ENCODE results near the genes CLUL1 and METTL4.

DNA sequence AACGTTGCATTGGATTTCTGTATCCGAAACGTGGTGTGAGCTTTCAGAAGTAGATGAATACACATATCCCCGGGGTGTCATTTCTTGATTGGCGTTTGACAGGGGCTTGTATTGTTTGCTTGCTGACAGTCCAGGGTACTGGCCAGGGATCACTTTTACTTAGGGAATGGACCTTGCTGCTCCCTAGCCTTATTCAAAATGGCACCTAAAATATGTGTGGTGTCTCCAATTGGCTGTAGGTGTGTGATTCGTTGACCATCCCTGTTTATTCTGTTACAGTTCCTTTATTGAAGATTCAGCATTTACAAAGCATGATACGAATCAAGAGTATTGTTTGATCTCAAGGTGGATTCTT lies 901 bp downstream of the USP14 start:
- PRO-cap, result no peak

GRCh38 chr18:217911-218746 lies 49.7 kb downstream of the THOC1 start:
- PRO-cap, result no peak

- PRO-cap, result no peak
Observed at GRCh38 chr18:479569-480827, 20.5 kb downstream of the COLEC12 start.

DNA sequence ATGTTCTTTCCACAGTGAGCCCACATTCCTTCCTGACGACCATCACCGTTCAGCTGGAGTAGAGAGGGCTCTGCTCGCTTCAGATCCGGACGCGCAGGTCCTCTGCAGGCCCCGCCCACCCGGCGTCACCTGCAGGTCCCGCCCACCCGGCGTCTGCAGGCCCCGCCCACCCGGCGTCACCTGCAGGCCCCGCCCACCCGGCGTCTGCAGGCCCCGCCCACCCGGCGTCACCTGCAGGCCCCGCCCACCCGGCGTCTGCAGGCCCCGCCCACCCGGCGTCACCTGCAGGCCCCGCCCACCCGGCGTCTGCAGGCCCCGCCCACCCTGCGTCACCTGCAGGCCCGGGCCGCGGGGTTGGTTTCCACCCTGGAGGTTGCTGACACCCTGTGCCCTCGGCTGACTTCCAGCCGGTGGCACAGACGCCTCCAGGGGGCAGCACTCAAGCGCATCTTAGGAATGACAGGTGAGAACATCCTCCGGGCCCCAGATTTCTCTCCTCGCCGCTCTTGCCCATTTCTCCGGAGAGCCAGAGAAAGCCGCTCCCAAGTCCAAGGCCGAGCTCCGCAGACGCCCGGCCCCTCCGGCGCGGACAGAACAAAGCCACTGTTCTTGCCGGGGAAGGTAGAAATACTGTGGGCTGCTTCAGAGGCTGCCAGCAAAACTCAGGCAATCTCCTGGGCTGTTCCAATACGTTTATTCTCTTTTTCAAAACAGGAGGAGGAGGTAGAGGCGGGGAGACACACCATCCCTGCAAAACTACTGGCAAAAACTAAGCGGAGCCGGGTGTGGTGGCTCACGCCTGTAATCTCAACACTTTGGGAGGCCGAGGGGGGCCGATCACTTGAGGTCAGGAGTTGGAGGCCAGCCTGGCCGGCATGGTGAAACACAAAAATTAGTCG lies at the start of gene CLUL1:
CLUL1 (plus strand) TSS at position 322 of the 899 bp plus-strand sequence.
- PRO-cap, result unidirectional peak, minus-strand start at position 99 of the sequence; unidirectional peak, plus-strand start at position 529 of the sequence

- PRO-cap, result no peak
Observed at GRCh38 chr18:675472-676640, 18.4 kb downstream of the TYMS start.

- PRO-cap, result no peak
Observed at GRCh38 chr18:797956-798523, 14.0 kb downstream of the YES1 start.

- PRO-cap, result no peak
Observed at GRCh38 chr18:810139-811179, 1.6 kb downstream of the YES1 start.

GRCh38 chr18:812117-812182 lies 92 bp downstream of the YES1 start:
- PRO-cap, result no peak

- PRO-cap, result no peak
Observed at GRCh38 chr18:2087949-2088272, 483.4 kb downstream of the METTL4 start.

DNA sequence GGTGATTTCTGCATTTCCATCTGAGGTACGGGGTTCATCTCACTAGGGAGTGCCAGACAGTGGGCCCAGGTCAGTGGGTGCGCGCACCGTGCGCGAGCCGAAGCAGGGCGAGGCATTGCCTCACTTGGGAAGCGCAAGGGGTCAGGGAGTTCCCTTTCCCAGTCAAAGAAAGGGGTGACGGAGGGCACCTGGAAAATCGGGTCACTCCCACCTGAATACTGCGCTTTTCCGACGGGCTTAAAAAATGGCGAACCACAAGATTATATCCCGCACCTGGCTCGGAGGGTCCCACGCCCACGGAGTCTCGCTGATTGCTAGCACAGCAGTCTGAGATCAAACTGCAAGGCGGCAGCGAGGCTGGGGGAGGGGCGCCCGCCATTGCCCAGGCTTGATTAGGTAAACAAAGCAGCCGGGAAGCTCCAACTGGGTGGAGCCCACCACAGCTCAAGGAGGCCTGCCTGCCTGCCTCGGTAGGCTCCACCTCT lies 324.0 kb downstream of the METTL4 start:
- PRO-cap, result unidirectional peak, minus-strand start at position 394 of the sequence

DNA sequence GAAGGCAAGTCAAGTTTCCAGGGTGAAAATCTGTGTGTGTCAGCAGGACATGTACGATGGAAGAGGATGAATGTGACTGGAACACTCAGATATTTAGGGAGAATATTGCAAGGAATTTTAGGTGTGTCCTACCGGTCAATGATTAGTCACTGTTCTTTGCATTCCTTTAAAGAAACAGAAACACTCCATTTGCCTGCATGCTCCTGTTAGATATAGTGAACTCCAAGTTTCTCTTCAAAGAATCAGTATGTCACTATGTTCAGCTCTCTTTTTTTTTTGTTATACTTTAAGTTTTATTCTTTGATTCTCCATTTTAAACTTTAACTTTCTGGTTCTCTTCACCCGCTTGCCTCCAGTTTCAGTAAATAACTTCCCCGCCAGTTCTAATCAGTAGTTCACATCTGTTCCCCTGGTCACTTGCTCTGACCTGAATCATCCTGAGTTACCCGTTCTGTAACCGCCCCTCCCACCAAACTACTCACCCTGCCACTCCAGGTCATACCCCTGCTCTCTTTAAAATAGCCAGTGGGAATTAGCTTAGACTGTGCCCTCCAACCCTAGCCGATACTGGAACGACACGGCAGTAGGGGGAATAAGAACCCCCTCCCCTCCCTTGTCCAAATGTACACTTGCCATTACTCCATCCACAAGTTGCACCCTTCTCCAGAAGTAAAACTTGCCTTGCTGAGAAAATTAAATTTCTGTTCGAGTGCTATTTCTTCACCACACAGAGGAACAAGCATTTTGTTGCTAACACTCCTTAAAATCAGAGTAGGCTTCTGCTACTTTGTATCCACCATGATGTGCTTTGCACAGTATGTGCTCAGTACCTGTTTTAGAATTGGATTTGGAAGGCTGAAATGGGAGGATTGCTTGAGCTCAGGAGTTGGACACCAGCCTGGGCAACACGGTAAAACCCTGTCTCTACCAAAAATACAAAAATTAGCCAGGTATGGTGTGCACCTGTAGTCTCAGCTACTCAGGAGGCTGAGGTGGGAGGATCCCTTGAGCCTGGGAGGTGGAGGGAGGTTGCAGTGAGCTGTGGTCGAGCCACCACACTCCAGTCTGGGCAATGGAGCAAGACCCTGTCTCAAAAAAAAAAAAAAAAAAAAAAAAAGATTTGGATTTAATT lies 268.3 kb downstream of the METTL4 start:
- PRO-cap, result no peak

DNA sequence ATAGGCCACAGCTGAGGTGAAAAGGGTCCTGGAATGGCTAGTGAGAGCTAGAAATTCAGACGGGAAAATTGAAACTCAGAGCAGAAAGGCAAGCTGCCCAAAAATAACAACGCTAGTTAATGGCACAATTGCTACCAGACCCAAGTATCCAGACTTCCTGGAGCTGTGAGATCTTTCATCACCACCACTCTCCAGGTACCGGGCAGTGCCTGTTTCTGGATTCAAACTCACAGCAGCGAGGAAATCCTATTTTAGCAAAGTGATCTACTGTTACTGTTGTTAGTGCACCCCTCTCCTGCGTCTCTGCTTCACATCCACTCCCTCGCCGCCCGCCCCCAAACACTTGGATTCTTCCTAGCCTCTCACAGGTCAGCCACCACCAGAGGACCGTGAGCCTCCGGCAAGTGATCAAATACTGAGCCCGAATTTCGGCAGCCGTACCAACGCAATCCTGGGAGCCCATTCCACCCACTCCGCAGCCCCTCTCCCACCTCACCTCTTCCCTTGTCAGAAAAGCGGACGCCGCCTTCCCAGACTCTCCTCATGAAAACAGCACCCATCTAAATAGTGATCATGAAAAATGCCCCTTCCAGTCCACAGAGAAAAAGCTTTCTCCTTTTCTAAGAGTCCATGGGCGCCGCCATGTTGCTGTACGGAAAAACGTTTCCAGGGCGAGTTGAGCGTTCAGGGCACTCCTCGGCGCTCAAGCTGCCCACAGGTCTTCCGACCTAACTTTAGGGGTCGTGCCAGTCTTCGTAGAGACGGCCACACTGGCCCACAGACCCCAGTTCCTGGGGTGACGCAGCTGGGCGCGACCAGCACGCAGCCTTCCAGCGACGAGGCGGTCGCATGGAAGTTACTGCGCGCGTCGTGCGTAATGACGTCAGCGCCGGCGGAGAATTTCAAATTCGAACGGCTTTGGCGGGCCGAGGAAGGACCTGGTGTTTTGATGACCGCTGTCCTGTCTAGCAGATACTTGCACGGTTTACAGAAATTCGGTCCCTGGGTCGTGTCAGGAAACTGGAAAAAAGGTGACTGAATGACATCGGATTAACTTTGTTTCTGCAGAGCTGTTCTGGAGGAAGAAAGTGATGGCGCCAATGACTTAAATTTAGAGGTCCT lies at the start of gene METTL4:
METTL4 (minus strand) TSS at position 853 of the 1,122 bp plus-strand sequence.
- PRO-cap, result bidirectional peak, plus-strand start at position 411 of the sequence, minus-strand start at position 343 of the sequence; bidirectional peak, plus-strand start at position 911 of the sequence, minus-strand start at position 851 of the sequence

- PRO-cap, result no peak
Observed at GRCh38 chr18:2637395-2637806, 18.1 kb upstream of the SMCHD1 start.

DNA sequence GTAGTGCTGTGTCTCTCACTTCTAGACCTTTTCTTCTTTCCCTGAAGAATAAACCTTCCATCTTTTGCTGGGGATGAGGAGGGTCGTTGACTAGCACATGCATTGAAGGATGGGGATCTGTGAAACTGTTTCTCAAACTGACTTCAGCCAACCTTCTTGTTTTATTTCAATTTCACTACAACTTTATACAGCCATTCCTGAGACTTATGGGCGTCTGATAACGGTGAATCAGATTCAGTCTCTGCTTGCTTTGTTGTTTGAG lies 65.3 kb downstream of the SMCHD1 start:
- PRO-cap, result no peak

DNA sequence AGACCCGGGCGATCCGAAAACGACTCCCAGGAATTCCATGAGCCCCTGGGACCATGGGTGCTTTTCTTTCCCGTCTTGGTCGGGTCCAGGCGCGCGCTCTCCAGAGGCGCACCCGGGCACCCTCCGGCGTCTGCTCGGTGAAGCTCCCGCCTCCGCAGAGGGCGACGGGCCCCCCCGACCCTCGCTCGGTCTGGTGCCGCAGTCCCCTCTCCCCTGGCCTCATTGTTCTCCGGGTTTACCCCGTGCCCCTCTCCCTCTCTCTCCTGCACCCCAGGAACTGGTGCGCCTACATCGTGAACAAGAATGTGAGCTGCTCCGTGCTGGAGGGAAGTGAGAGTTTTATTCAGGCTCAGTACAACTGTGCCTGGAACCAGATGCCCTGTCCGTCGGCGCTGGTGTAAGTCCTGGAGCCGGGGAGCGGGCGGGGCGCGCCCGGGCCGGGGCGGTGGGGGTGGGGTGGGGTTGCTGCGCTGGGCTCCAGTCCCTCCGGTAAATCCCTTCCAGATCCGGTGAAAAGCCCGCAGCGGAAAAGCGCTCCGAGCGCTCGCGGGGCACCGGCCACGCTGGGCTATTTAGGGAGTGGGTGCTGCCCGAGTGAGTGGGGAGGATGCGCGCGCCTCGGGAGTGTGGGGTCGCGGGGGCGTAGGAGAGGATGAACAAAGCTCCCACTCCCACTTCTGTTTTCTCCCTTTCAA lies 876 bp downstream of the EMILIN2 start:
- PRO-cap, result no peak

DNA sequence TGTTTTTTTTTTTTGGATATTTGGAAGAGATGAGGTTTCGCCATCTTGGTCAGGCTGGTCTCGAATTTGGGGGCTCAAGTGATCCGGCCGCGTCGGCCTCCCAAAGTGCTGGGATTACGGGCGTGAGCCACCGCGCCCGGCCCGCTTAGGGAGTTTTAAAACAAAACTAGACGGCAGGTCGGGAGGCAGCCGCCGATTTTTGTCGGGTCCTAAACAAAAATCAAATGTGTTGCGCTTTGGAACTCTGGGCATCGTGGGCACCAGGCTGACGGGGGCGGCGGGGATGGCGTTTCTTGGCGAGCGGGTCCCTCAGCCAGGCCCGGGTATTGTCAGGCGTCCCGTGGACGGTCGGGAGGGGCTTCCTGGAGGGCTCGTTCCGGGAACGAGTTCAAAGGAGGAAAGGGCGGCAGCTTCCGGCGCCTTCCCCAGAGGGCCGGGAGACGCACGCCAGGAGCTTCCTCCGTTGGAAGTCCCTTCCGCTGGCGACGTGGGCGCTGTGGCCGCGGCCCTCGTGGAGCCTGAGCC lies 59.0 kb downstream of the EMILIN2 start:
- PRO-cap, result bidirectional peak, plus-strand start at position 428 of the sequence, minus-strand start at position 285 of the sequence

- PRO-cap, result bidirectional peak, plus-strand start at chr18:2907061, minus-strand start at chr18:2907067
Observed at GRCh38 chr18:2906307-2907449, 59.9 kb downstream of the EMILIN2 start.

DNA sequence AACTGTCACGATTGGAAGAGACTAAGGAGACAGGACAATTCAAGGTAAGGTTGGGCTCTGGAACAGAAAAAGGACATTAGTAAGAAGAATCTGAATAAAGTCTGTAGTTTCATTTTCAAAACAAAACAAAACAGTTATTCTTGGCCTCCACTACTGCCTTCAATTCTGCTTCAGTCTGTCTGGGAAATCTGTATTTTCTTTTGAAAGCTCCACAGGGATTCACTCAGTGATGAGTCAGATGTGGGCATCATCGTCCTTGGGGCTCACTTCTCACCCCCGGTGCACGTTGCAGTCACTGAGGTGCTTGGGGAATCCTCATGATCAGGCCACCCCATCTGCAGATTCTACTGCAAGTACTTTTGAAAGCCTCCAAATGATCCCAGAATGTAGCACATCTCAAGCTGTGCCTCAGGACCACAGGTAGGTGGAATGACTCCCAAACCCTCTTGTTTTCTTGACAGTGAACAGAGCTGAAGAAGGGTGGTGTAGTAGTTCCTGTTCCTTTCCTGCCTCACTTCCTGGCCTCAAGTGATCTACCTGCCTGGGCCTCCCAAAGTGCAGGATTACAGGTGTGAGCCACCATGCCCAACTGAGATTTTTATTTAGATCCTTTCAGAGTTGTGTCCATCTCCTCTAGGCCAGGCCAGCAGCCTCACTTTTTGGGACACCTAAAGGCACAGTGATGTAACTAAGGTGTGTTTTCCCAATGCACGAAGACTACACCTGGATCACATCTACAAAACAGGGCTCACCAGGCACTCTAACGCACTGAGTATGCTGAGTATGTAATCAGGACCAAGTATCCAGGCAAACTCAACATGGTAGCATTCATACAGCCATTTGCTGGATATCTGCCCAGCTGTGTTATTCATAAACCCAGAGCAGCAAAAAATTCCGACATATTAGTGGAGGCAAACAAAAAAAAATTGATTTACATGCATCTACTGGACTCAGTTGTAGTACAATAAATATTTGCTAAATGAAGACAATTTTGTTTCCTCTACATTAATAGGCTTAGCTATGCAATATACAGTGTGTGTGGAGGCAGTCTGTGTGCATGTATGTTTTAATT lies 34.1 kb downstream of the LPIN2 start:
- PRO-cap, result no peak

DNA sequence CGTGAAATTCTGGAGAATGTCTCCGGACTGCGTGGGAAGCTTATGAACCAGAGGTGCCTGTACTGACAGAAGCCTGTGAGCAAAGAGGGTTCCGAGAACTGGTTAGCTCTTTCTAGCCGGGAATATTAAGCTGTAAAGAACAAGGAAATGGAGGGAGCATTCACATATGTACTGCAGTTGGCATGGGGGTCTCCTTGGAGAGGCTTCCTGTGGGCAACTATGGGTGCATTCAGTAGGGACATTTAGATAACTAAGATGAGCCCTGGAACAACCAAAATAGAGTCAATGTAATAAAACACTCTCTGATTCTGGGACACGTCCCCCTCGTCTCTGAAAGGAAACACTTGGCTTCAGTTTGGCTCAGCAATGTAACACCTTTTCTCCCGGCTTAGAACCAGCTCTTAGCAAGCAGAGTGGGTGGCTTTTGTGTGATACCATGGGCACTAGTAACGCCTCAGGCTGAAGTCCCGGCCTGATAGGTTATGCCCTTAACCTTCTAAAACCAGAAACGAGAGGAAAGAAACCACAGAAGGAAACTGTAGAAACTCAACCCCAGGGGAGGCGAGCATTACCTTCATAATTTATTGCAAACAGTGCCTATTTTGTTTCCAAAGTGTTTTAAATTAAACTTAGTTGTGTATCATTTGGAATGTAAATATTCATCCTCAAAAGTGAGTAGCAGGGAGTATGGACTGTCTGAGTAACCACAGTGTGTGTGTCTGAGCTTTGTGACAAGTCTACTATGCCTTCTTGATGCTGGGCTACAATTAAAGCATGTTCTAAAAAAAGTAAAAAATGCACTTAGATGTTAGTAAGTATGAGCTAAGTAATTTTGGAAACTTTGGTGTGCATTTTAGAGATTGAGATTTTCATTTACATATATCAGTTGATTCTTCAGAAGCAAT lies 48.9 kb upstream of the LPIN2 start:
- PRO-cap, result no peak

DNA sequence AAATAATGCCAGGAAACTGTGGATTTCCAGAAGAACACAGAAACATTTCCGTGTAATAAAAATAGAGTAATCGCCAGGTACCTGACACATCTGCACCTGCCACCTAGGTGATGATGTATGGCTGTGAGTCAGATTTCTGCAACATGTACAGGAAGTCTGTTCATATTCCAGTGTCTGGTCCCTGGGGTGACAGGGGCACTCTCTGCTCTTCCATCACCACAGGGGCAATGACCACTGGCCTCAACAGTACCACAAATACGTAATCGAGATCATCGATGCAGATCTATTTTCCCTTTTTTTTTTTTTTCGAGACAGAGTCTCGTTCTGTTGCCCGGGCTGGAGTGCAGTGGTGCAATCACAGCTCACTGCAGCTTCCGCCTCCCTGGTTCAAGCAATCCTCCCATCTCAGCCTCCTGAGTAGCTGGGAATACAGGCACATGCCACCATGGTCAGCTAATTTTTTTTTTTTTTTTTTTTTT lies 101.2 kb upstream of the LPIN2 start:
- PRO-cap, result no peak